Panc1 (cell line): ENCODE measurements around the gene SSB.

GRCh38 chr2:168552428-168553033 is 96.5 kb downstream of the CERS6 start:
- RRBS, 2 experiments: no CpG with 5 or more reads among the region's 2 CpGs

GRCh38 chr2:168576497-168577915 is 120.9 kb downstream of the CERS6 start:
- RRBS, 2 experiments: no CpG with 5 or more reads among the region's 13 CpGs

DNA sequence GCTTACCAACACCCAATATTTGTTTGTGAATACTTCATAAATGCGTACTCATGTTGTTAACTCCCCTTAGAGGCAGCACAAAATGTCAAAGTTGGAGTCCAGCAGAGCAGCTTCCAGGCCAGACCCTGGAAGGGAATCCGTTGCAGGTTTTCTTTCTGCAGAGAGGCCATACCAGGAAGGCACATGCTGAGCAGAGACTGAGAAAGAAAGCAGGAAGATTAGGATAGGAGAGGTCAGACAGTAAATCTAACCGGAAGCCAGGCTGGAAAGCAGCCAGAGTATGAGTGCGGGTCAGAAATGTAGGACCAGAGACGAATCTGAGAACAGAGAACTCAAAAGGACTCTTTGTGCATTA is 4.1 kb upstream of the NOSTRIN start:
- RRBS, 2 experiments: no CpG with 5 or more reads among the region's 5 CpGs

DNA sequence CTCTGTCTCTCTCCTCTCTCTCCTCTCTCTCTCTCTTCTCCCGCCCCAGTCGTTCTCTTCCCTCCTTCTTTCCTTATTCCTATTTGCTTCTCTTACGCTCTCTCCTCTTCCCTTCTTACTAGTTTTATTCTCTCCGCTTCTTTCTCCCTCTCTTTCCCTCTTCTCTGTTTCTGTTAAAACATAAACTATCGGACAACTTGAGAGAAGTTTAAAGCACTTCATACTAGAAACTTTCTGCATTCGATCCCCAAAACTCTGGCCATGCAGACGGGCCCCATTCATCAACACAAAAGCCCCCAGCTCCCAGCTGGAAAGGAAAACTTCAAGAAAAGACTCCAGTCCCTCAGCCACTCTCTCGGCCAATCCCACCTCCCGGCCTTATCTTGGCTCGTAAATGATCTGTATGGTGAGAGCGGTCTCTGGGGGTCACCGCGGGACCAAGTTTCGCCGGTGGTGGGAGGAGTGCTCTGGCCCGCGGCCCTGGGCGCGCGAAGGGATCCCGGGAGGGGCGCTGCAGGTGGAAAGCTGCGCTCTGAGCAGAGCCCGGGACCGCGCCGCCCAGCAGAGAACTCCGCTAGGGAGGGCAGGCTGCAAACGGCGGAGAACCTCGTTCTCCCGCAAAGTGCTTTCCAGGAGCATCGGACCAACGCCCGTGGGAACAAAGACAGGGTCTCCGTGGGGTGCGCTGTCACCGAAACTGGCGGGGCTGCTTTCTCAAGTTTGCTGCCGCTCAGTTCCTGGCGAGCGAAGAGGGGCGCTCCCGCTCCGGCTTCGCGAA is 753 bp downstream of the LRP2 start:
- RRBS, 2 experiments: 1 to 7% methylated on average over 15 of the region's 47 CpGs

- RRBS, 2 experiments: no CpG with 5 or more reads among the region's 6 CpGs
Observed at GRCh38 chr2:169630720-169631202, 46.6 kb downstream of the PPIG start.

GRCh38 chr2:169735481-169736151 is 2.0 kb downstream of the KLHL23 start:
- RRBS, 2 experiments: no CpG with 5 or more reads among the region's 5 CpGs

GRCh38 chr2:169798512-169799673 is at the start of gene SSB:
Gene SSB, plus strand, starts transcription at chr2:169798871.
- RRBS, 2 experiments: 1 to 9% methylated on average over 14 of the region's 72 CpGs

DNA sequence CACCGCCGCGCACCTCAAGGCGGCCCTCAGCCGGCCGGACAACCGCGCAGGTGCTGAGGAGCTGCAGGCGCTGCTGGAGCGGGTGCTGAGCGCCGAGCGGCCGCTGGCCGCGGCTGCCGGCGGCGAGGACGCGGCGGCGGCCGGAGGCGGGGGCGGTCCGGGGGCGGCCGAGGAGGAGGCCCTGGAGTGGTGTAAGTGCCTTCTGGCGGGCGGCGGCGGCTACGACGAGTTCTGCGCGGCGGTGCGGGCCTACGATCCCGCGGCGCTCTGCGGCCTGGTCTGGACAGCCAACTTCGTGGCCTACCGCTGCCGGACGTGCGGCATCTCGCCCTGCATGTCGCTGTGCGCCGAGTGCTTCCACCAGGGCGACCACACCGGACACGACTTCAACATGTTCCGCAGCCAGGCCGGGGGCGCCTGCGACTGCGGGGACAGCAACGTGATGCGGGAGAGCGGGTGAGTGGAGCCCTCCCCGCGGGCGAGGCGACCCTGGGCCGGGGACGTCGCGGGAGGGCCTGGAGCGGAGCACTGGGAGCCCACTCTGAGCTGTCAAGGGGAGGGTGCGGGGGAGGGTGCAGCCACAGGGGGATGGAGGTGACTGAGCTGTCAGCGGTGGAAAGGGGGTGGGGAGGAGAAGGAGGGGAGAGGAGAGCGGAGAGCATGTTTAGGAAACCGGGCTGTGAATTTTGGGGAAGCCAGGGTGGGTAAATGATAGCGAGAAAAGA is 505 bp downstream of the UBR3 start:
- RRBS, 2 experiments: under 1 to 3% methylated on average over 24 to 28 of the region's 78 CpGs

DNA sequence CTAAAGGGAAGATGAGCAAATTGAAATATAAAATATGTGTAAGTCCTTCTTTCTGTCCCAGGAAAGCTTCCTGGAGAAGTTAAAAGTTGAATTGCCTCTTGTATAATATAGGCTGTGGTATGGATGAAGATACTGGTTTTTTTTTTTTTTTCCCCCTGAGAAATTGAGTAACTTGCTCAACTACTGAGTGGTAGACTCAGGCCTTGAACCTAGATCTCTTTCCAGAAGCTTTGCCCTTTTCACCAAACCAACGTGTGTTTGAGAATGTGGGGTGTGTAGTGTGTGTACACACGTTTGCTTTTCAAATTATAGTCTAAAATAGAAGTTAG is 165.4 kb upstream of the MYO3B start:
- RRBS, 2 experiments: no CpG with 5 or more reads among the region's 2 CpGs

DNA sequence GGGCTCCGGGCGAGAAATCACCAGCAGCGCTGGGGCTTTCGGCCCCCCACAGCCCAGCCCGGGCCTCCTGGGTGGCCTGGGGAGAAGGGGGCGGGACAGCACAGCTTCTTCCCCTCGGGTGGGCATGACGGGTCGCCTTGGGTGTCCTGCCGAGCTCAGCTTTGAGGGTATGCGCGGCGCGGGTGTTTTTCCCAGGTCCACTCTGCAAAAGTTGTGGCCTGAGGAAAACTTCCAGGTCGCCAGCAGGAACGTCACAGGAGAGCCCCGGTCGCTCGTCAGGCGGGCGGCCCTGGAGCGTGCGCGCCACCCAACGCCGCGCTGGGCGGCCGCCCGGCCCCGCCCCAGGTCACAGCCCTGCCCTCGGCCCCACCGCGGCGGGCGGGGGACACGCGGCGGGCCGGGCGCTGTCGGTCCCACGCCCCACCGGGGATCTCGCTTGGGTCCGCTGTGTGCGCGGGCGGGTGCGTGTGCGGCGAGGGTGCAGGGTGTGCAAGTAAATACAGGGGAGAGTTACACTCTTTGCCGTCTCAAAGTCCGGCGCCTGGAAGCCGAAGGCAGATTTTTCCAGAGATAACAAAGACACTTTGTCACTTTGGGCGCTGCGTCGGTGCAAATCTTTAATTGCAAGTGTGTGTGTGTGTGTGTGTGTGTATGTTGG is 690 bp upstream of the SP5 start:
- RRBS, 2 experiments: 1 to 5% methylated on average over 31 to 37 of the region's 59 CpGs

GRCh38 chr2:170929677-170930206 is 689 bp downstream of the GORASP2 start:
- RRBS, 2 experiments: under 1 to 5% methylated on average over 7 of the region's 24 CpGs

- RRBS, 2 experiments: no CpG with 5 or more reads among the region's 8 CpGs
Observed at GRCh38 chr2:170986557-170987094, 57.6 kb downstream of the GORASP2 start.

DNA sequence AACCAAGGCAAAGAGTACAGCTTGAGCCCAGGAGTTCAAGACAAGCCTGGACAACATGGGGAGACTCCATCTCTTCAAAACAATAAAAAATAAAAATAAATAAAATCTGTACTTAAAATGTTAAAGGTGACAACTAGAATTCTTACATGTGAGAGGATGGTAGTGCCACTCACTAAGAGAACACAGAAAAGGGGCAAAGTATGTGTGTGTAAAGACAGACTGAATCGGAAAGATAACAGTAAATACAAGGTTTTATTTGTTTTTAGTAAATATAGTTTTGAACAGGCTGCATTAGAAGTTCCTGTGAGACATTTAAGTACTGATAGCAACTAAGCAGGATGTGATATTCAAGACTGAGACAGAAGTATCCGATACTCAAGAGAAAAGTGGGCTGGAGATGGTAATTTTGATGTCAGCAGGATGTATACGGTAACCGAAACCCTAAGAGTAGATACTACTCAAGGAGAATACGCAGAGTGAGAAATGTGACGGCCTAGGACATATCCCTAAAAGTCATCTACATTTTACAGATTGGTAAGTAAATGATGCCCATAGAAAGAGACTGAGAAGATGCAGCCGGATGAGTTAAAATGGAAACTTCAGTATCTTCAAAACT is 115.2 kb downstream of the GORASP2 start:
- RRBS, 2 experiments: no CpG with 5 or more reads among the region's 7 CpGs

DNA sequence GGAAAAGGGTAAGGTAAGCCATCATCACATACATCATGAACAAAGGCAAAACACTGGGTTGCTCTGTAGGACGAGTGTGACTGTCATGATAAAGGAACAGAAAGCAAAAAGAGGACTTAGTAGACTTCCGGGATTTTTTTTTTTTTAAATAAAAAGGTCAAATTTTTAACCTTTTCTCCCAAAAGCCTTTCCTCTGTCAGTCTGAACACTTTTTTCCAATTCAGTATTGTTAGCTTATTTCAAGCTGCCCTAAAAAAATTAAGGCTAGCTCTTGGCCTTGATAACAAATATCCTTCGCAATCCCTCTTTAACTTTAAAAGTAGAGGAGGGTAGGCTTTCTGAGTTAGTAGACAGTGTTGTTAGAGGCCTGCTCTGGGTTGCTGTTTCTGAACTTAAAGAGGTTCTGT is 103.2 kb downstream of the METTL8 start:
- RRBS, 2 experiments: no CpG with 5 or more reads among the region's 3 CpGs

DNA sequence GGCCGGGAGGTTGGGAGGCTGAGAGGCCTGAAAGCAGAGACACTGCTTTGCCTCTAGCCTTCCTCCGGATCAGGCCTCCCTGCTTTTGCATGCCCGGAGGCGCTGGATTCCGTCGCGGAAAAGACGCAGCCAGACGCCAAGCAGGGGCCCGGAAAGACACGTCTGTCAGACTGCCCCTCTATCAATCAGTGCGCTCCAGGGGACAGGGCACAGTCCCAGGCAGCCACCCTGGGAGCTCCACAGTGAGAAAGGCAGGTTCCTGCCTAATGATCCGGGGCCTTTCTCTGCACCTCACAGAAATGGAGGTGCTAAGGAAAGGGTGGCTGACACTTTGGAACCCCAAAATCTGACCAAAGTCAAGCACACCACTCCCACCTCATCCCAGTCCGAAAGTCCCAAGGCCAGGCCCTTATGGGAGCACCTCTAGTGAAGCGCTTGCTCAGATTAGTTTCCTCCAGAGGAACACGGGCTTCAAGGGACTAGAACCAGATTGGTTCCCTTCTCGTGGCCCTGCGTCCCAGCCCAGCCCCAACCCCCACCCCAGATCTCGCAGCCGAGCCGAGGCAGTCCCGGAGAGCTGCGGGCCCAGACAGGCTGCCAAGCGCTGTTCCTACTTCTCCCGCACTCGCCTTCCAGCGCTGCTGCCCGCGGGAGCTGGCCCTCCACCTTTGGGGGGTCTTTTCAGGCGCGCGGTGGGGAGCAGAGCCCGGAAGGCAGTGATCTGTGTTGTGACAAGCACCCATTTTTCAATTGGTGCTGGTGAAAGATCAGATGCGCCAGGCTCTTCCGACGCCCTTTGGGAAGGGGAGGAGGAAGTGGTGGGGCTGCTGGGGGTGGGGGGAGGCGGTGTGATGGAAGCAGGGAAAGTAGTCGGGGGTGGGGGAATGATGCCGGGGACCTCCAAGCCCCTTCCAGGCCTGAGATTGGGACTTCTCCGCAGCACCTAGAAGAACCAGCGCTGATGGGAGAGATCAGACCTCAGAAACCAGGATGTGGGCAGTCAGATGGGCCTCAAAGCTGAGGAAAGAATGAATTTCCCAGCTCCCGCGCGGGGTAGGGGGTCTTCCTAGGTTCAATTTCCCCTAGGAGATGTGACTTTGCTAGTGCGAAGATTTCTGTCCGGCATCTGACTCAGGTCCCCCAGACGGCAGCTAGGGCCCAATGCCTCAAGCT is 5.2 kb downstream of the DLX1 start:
- RRBS, 2 experiments: 81 to 85% methylated on average over 10 to 16 of the region's 47 CpGs

GRCh38 chr2:172196546-172197386 is 94.1 kb upstream of the DLX2 start:
- RRBS, 2 experiments: no CpG with 5 or more reads among the region's 18 CpGs

DNA sequence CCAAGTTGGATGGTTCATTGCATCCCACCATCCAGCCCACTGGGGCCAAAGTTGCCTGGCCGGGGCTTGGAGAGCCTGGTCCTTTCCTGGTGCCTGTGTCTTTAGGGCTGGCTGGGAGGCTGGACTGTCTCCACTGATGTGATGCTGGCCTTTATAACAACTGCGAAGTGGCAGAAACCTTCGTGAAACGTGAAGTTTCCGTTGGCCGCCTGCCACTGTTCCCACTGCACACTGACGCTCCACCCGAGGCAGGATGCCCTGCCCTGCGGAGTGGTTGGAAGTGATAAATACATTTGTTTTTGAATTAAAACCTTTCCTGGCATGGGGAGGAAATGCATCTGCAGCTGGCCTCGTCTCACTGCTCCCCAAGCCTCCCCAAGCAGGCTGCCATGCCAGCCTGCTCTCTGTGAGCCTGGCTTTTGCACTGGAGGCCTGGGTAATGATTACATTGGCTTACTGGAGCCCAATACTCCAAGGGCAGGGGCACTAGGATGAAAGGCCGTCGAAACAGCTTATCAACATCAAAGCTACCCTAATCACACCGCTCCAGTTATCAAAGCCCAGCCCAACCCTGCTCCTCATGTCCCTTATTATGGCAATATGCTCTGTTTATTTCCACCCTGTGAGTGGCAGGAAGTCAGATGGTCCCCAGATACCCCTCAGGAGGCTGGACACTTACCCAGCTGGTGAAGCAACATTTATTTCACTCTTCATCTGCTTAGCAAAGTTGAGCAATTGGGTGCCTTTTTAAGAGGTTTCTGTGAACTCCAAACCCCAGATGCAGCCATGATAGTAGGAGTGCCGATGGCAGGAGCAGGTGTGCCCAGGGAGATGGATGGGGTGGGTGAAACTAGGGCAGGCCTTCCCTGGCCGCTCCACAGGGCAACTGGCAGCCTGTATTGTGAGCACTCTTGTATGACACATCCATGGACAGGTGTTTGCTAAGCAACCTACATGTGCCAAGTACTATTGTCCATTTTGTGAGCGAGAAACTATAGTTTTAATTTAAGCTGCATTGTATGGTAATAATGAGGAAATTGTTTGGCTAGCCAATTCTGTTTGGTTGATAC is 97.4 kb upstream of the ITGA6 start:
- RRBS, 2 experiments: no CpG with 5 or more reads among the region's 16 CpGs